SJSA1 (cell line): ENCODE measurements around a stretch of chr1.

- RAMPAGE, long total RNA = no peak
Observed at GRCh38 chr1:149965375-149965963, 28.8 kb upstream of the MTMR11 start.

GRCh38 chr1:150007773-150008159, 2.8 kb downstream of the OTUD7B start:
- RAMPAGE, long total RNA = no peak

- RAMPAGE, long total RNA = no peak
Observed at GRCh38 chr1:150065433-150065957, 2.1 kb upstream of the VPS45 start.

DNA sequence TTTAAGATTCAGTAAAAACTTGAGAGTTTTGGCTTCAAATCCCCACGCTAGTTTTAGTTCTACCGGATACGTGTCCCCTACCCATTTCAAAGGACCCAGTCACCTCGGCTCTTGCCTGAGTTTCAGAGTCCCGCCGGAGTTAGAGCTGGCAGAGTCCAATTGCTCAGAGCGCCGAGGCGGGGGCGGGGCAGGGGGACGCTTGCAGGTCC, 817 bp upstream of the VPS45 start:
- RAMPAGE, long total RNA = no peak

DNA sequence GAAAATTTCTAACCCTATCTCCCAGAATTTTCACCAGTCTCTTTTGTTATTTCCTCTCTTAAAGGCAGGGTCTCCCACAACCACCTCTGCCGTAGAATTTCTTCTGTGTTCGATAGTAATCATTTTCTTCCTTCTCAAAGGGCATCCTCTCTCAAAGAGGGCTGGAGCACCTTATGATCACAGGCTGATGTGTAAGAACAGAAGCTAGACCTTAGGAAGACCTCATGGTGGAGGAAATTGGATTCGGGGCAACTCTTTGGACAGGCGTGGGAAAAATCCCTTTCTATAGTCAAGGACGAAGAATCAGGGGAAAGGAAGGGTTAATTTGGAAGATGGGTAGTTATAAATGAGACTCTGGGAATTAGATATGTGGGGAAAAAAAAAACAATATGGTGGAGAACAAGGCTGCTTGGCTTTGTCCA, 3.8 kb downstream of the PLEKHO1 start:
- RAMPAGE, long total RNA = no peak

DNA sequence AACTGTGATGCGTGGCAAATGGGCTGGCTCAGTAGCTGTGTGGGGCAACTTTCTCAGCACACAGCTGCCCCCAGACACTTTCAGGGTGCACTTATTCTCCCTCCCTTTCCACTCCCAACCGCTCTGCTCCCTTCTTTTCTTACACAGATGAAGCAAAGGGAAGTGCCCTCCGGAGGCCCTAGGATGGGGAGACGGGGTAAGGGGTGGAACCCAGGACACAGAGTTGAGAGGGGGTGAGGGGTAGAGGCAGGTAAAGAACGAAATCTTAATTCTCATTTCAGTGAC, 12.8 kb downstream of the PLEKHO1 start:
- RAMPAGE, long total RNA = no peak

GRCh38 chr1:150259171-150259631, 1.6 kb downstream of the CA14 start:
- RAMPAGE, long total RNA = no peak

DNA sequence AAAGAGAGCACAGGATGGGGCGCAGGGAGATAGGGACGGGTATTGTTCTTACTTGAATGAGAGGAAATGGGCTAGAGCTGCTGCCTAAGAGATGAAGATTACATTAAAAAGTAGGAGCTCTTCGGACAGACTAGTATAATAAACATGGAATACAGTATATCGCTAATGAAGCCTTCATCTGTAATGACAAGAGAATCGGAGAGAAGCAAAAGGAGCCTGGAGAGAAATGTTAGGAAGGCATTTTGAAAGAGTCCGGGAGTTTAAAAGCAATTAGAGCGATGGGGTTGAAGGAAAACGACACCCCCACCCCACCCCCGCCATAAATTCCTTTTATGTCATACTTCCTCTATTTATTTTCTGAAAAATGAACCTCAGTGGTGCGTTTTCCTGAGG, 525 bp upstream of the APH1A start:
- RAMPAGE, long total RNA = no peak

DNA sequence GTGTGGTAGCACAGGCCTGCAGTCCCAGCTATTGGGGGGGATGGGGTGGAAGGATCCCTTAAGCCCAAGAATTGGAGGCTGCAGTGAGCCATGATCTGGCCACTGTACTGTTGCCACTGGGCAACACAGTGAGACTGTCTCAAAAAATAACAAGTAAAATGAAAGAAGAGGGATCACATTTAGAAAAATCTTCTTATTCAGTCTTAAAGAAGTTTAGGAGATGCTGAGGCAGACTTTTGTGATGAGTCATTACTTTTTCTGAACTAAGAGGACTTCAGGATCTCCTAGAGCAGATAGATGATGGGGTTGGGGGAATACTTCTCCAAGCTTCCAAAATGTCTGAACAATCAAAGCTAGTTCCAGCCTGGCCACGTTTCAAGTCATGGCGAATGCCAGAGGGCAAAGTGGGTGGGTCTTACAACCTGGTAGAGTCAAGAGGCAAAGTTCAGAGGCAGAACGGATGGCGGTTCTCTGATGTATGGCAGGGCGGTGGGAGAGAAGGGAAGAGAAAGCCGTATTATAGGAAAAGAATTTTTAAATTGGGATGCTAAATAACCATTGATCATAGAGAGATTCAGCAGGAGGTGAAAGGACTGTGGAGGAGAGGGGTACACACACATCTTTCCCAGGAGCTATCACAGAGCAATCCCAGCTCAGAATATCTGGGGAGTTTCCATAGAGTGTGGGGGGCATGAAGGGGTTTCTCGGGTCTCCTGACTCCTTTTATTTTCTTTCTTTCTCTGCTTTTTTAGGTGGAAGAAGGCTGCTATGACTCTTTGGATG, 2.1 kb upstream of the CIART start:
- RAMPAGE, long total RNA = no peak

DNA sequence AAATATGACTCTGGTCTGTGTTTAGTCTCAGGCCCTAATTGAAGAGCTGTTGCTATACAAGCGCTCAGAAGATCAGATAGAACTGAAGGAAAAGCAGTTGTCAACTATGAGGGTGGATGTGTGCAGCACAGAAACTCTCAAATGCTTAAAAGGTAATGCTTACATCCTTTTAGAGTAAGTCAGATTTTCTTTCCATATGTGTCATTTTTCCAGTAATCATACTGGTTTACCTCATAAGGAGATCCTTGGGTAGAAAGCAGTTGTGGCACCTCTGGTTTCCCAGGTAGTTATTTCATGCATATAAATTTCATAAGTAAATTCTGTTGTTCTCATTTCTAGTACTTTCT, 43.0 kb upstream of the TARS2 start:
- RAMPAGE, long total RNA = no peak

DNA sequence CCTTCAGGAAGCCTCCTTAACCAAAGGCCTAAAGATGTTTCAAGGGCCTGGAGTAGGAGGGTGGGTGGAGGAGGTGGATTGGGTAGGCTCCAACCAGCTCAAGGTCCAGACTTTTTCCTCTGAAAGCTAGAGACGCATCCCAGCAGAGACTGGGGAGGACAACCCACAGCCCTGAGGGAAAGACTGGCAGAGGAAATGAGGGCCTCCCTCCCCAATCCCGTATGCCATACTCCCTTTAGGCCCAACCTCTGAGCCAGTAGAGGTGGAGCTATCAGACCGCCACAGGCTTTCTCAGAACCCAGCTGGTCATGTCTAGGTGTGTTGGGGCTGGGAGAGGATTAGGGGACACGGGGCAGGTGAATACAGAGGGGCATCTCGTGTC, 1.1 kb downstream of the ECM1 start:
- RAMPAGE, long total RNA = no peak

DNA sequence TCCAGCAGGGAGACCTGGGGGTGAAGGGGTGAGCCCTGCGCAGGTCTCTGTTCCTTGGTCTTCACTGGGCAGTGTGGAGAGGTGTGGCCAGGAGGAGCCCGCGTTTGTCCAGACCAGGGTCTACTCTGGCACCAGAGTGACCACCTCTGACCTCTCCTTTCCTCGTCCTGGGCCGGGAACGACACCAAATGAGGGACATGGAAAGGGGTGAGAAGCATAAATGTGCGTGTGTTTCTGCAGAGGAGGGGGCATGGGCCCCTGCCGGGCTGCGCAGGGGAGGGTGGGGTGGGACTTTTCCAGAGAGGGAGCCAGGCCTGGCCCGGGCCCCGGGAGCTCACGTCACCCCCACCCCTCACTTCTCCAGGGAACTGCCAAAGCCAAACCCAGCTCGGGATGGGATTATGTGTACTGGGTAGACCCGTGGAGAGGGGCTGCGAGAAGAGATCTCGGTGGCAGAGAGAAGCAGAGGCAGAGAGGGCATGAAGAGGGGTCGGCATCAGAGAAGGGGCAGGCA, 919 bp downstream of the ADAMTSL4 start:
- RAMPAGE, long total RNA = no peak

GRCh38 chr1:150567466-150567648, 12.1 kb downstream of the MCL1 start:
- RAMPAGE, long total RNA = no peak

GRCh38 chr1:150578822-150579123, 637 bp downstream of the MCL1 start:
- RAMPAGE, long total RNA = no peak

DNA sequence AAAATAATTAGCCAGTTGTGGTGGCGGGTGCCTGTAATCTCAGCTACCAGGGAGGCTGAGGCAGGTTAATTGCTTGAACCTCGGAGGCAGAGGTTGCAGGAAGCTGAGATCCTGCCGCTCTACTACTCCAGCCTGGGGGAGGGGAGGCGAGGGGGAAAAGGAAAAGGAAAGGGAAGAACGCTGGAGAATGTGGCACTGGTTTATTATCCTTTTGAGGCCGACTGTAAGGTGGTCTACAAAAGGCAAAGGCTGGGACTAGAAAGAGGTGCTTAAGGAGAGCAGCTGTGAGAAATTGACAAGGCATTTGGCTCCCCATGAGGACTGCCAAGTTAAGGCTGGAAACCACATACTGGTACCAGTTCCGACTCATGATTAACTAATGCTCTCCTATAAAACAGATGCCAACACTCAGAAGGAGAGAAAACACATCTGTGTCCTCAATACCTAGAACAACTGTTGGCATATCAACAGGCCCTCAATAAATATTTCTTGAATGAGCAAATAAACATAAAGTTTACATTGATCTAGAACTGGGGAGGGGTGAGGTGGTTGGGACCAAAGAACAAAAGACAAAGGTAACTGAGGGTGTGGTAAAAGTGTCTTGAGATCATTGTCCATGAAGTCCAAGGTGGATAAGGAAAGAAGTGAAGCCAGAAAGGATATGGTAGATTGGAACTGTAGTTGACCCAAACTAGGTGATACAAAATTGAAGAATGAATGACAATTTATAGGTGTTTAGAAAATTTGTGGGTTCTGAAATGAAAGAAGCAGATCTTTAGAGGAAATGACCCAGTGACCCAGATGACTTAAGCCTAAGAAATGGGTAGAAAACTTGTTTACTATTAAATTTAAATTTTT, 16.7 kb upstream of the MCL1 start:
- RAMPAGE, long total RNA = no peak

GRCh38 chr1:150609410-150610534, 19.6 kb downstream of the ENSA start:
- RAMPAGE, long total RNA = no peak

- RAMPAGE, long total RNA = no peak
Observed at GRCh38 chr1:150696578-150696859, 435 bp downstream of the GOLPH3L start.

DNA sequence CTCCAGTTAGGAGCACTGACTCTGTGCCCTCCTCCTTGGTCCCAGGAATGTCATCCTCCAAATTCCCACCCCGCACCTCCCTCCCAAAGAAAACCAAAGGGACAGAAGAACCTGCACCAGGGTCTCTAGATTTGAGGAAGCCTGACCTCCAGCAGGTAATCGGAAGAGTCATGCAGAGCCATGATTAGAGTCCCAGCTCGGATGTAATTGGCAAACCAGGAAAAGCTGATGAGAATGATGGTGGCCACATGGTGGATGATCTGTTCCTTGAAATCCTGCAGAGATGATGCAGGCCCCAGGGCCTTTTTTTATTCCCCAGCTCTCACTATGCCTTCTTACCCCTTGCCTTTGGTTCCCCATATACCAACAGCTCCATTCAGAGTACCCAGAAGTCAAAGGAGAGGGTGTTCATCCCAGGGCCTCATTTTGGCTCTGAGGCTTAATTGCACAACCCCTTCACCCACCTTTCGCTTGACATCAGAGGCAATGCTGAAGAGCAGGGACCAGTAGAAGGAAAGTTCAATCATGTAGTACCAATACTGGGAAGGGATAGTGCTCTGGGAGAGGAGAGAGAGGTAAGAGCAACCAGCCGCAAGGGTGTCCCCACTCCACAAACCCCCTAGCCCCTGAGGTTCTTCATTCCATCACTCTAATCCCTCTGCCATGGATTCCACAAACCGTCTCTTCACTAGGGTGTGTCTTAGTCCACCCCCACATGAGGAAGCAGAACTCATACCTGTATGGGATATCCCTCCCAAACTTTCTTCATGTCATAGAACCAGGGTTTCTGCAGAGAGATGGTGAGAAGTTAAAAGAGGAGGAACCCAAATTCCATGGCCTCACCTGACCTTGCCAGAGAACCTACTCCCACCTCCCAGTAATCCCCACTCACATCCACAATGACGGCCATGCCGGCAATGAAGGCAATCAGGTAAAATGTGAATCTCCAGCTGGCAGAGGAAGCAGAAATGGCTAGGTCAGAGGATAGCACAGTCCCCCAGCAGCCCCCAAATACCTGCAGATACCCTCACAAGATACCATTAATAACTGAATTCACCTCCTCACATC, 7.4 kb downstream of the CERS2 start:
- RAMPAGE, long total RNA = no peak

- RAMPAGE, long total RNA = no peak
Observed at GRCh38 chr1:150972901-150973456, 1.7 kb downstream of the CERS2 start.

GRCh38 chr1:151024484-151025208, 11.7 kb upstream of the BNIPL start:
- RAMPAGE, long total RNA = no peak